Glomerular endothelial cell (primary cell): ENCODE measurements around the genes NEDD4L, MALT1 and GRP.

DNA sequence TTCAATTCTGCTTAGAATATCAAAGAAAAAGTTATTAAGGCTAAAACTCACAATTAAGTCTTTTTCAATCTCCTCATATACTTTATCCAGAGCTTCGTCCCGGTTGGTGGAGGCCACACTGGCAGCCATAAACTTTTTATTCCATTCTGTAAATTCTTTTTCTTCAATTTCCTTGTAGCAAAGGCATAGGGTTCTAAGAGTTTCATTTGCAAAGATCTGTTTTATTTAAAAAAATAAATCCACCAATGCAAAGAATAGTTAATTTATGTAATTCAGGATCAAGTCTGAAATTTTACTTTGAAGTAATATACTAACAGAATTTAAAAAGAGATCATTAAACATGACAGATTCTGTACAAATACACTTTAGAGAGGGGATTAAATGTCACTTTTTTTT is 47.6 kb upstream of the NARS1 start:
- RAMPAGE, long total RNA = no peak

DNA sequence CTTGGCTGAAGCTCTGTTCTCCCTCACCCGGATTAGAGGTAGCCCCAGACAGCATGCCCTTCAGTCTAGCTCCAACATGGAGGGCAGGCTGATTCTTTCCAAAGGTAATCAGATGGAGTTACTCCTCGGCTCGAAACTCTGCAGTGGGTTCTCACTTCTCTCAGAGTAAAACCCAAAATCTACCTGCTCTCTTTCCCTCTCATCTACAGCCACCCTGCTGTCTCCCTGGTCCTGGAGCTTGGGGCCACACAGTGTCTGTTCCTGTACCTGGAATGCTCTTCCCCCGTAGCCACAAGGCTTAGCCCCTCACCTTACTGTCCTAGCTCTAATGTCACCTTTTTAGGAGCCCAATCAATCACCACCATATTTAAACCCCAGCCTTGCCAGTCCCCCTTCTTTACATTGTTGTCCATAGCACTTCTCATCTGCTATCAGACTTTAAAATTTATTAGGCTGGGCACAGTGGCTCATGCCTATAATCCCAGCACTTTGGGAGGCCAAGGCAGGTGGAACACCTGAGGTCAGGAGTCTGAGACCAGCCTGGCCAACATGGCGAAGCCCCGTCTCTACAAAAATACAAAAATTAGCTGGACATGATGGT is 29.1 kb downstream of the ATP8B1 start:
- RAMPAGE, long total RNA = no peak

- RAMPAGE, long total RNA = no peak
These were observed 16.6 kb upstream of the ATP8B1 start for GRCh38 chr18:57819423-57820480.

DNA sequence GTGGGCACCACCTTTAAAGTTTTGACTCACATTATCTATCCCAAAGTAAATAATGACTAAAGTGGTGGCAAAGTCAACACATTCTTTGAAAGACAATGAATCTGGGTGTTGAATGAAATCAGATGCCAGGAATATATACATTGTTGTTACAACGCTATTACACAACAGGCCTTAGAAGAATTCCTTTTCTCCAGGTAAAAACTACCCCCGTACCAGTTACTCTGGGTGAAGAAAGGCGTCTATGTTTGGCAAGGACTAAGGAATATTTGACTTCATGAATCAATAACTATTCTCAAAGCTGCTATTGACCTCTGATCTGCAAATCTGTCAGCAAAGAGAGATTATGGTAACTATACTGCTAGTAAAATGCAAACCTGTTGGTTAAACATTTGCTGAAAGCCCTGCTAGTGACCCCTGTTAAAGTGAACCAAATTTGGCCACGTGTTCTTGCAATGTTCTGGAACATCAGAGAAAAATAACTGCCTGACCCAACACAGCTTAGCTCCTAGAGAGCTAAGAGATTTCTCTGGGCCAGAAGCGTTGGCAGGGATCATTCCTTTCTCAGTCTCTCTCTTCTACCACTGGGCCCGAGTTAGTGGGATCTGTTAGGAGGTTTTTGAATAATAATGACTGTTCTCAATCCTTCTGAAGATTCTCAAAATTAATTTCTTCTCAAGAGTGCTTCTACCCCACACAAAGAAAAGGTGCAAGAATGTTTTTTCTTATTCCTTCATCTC is 30.3 kb upstream of the NEDD4L start:
- RAMPAGE, long total RNA = no peak

DNA sequence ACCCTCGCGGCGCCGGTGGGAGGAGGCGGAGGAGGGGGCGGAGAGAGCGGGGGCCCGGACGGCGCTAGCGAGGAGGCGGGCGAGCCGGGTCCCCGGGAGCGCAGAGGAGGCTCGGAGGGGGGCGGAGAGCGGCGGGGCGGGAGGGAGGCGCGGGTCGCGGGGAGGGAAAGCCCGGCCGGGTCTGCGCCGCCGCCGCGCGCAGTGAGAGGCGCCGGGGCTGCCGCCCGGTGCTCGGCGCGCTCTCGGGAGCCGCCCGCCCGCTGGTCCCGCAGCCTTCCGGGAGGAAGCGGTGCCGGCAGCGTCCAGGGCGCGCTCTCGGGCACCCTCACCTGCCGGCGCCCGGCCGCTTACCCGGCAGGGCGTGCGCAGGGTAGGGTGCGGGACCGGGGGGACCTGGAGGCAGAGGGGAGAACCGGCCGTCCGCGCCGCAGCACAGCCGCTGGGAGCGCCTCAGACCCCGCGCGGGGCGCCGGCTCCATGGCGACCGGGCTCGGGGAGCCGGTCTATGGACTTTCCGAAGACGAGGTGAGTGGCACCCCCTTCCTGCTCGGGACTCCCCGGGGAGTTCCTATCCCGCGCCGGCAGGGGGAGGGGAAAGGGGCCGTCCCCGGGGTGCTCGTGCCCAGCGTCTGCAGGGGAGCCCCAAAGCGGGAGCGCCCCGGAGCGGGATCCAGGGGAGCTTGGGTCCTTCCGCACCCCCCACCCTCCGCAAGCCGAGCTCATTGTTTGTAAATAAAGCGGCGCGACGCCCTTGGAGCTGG is at the start of gene NEDD4L:
Gene NEDD4L, plus strand, starts transcription at position 43 of the 761 bp plus-strand sequence.
- RAMPAGE, long total RNA = no peak

GRCh38 chr18:58046470-58047121 is 2.6 kb downstream of the NEDD4L start:
- RAMPAGE, long total RNA = no peak

GRCh38 chr18:58176901-58177574 is 133.0 kb downstream of the NEDD4L start:
- RAMPAGE, long total RNA = no peak

DNA sequence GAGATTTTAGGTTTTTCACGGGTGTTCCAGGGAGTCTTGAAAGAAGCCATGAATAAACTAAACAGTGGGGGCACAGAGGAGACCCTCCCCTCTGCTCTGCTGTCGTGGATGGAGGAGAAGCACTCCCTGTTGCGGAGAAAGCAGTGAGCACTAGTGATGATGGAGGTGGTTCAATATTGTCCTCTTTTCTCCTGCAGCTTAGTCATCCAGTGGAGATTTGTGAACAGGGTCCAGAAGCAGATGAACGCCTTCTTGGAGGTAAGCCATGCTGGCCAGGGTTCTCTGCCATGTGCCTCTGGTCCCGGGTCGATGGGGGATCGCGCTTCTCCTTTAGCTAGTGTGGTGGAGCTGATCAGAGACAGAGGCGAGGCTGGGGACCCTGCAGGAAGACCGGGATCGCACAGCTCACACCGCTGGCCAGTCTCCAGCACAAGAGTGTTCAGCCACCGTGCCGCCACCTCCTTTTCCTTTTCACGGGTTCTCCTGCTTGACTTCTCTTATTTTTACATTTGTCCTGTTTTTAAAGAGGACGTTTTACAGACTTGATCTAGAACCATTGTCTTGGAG is 243.5 kb downstream of the ALPK2 start:
- RAMPAGE, long total RNA = no peak

DNA sequence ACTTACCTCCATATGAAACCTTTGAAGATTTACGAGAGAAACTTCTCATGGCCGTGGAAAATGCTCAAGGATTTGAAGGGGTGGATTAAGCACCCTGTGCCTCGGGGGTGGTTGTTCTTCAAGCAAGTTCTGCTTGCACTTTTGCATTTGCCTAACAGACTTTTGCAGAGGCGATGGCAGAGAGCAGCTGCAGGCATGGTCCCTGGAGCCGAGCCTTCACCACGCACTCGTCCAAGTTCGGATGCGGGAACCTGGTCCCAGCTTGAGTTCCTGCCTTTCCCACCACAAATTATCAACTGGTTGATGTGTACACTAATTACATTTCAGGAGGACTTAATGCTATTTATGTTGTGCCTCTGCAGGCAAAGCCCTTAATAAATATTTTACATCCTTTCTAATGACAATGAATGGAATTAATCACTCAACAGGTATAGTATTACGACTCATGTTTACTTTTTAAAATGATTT is 232.7 kb downstream of the ALPK2 start:
- RAMPAGE, long total RNA = no peak

GRCh38 chr18:58402994-58403525 is 225.8 kb downstream of the ALPK2 start:
- RAMPAGE, long total RNA = no peak

- RAMPAGE, long total RNA = no peak
These were observed 214.0 kb downstream of the ALPK2 start for GRCh38 chr18:58414739-58415393.

DNA sequence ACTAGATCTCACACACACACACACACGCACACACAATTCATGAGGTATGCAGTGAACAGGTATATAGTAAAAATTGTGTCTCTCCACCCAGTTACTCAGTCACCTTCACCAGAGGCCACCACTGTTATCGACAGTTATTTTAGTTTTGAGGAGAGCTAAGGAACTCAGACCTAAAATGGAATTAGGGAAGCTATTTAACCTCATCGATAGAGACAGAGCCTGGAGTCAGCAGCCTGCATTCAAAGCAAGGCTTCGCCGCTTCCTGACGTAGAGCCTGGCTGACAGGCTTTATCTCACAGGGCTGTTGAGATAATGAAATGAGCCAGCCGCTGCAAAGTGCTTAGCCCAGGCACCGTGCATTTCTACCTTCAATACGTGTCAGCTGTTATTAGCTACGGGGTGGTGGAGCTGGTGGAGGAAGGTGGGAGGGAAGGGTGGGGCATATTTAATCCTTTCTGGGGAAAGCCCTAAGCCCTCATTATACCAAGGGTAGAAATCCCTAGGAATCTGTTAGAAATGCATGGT is 72.7 kb downstream of the ALPK2 start:
- RAMPAGE, long total RNA = no peak

GRCh38 chr18:58577351-58577748 is 51.5 kb downstream of the ALPK2 start:
- RAMPAGE, long total RNA = no peak

DNA sequence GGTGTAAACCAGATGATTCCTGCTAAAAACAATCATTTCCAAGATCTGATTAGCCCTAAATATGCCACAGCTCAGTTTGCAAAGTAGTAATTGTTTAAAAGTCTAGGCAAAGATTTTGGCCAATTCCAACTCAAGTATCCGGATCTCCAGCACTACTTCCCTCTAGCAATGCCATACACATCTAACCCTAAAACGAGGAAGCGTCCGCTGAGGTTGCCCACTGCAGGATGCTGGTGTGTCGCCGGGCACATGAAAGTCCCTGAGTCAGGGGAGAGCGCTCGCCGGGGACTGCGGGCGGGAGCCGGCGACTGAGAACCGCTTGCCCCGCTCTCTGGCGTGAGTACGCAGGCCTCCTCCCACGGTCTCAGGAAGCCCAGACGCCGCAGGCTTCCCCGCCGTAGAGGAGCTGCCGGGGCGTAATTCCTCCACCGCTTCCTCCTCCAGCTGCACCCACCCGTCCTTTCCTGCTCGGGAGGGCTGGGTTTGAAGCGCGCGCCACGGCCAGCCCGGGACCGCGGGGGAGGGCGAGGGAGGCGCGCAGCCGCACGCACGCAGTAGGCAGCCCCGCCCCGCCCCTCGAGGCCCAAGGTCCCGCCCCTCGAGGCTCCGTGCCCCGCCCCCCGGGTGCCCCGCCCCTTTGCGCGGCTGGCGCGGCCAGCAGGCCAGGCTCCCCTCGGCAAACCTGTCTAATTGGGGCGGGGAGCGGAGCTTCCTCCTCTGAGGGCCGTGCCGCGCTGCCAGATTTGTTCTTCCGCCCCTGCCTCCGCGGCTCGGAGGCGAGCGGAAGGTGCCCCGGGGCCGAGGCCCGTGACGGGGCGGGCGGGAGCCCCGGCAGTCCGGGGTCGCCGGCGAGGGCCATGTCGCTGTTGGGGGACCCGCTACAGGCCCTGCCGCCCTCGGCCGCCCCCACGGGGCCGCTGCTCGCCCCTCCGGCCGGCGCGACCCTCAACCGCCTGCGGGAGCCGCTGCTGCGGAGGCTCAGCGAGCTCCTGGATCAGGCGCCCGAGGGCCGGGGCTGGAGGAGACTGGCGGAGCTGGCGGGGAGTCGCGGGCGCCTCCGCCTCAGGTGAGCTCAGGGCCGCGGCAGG is at the start of gene MALT1:
Gene MALT1, plus strand, starts transcription at position 679 of the 1,088 bp plus-strand sequence.
- RAMPAGE, long total RNA = no peak

GRCh38 chr18:58687780-58688329 is 16.6 kb downstream of the MALT1 start:
- RAMPAGE, long total RNA = no peak

DNA sequence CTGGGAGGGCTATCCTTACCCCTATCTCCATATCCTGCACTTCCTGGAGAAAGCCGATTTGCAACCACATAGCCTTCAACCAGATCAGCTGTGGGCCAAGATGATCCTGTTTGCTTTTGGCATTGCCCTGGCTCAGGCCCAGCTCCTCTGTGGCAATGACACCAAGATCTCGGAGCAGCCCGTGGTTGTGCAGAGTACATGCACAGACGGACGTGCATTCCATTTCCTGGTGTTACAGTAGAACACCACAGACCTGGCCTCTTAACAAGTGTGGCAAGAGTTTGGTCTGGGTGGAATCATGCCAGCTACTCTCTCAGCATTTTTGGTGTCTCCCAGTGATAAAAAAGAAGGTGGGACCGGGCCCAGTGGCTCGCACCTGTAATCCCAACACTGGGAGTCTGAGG is 20.0 kb downstream of the MALT1 start:
- RAMPAGE, long total RNA = no peak

DNA sequence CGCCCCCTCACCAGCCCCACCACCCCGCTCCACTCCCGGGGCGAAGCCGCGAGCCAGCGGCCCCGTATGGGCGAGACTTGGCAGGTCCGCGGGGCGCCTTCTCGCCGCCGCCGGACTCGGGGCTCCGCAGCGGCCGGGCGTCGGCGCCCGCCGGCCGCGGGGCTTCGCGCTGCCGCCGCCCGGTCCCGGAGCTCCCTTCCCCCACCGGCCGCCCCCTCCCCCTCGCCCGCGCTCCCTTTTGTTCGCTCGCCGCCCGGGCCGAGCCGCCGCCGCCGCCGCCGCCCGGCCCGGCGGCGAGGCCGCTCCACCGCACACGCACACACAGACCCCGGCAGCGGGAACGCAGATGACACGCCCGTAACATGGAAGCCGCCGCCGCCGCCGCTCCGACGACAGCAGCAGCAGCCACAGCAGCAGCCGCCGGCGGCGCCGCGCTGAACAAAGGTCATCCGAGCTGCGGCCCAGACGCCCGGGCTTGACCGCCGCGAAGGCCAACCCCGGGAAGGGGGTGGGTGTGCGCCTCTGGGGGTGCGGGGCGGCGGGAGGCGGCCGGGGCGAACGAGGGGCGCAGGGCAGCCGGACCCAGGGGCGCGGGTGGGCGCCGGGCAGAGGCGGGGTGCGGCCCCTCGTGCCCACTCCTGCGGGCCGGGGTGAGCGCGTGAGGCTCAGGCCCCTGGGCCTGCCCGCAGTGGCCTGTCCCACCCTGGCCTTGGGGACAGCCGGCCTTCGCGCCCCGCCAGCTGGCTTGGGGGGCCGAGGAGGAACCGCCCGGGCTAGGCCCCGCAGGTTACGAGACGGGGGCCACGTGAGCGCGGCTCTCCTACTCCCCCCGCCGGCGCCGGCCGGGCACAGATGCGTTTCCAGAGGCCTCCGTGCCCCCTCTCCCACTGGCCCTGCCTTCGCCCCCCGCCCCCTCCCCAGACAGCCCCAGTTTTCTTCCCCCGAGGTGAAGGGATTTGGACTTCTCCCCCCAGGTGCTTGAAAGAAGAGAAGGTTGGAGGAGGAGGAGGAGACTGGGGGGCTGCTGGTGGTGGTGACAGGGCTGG is 1.1 kb upstream of the ZNF532 start:
- RAMPAGE, long total RNA = no peak

DNA sequence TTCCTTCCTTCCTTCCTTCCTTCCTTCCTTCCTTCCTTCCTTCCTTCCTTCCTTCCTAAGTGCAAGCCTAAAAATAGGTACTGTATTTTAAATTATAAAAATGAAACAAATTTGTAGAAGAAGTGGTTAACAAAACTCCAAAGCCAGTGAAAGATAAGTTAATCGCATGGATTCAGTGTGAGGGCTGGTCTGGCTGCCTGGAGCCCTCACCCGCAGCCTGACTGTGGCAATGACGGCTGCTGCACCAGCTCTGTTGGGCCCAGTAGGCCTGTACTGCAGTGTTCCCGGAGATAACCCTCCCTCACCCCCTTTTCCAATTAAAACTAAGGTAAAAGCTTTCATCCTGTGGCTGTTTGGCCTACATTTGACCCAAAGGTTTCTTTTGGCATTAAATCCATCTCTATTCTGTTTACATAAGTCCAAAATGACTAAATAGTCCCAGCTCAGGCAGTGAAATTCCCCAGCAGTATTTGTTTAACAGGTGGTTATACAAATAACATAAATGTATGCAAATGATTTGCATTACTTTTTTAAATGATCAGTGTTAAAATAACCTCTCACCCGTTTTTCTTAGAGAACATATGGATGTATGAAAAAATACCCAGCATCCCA is 77.8 kb downstream of the ZNF532 start:
- RAMPAGE, long total RNA = no peak

DNA sequence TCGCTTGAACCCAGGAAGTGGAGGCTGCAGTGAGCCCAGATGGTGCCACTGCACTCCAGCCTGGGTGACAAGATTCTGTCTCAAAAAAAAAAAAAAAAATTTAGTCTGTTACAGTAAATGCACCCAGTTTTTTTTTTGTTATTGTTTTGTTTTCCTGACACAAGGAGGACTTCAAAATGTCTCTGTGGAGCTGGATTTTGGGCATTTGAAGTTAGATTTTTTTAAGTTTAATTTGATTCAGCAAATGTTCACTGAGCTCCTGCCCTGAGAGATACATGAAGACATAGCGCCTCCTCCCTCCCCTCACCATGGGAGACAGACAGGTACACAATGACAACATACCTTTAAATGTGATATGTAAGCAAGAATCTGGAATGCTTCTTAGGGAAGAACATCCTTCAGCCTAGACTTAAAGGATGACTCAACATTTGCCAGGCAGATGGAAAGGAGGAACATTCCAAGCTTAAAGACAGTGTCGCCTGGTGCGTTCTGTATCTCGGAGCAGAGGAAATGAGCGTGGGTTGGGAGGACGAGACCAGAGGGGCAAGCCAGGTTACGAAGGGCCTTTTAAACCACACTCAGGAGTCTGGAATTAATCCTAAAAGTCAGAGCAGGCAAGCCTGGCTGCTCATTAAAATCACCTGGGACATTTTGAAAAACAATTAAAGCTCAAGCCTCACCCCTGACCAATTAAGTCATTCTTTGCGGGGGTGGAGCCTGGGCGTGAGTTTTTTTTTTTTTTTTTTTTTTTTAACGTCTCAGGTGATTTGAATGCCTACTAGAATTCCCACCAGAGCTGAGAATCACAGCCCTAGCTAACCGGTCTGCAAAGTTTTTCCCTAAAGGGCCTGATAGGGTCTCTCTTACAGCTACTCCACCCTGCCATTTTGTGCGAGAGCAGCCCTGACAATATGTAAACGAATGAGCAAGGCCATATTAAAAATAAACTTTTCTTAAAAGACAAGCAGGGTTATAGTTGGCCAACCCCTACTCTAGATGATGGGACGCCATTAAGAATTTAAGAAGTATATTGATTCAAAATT is 131.3 kb upstream of the SEC11C start:
- RAMPAGE, long total RNA = no peak

DNA sequence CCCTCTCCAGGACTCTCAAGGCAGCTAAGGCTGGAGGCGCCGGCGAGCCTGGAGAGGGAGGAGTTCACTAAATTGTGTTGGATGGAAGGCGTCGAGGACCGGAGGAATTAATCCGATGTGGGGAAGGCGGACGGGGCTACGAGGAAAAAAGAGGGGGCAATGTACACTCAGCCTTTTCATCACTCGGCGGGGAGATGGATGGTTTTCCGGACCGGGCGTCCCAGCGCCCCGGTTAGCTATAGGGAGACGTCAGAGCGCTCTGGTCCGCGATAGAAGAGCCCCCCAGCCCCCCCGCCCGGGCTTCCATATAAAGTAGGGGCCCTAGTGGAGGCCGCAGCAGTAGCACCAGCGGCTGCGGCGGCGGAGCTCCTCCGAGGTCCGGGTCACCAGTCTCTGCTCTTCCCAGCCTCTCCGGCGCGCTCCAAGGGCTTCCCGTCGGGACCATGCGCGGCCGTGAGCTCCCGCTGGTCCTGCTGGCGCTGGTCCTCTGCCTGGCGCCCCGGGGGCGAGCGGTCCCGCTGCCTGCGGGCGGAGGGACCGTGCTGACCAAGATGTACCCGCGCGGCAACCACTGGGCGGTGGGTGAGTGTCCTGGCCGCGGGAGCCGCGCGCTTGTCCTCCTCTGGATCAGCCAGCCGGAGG is at the start of gene GRP:
Gene GRP, plus strand, starts transcription at position 336 of the 642 bp plus-strand sequence.
- RAMPAGE, long total RNA = no peak